Cardiac atrium fibroblast (primary cell): Measurements from ENCODE around the gene TRPM8.

DNA sequence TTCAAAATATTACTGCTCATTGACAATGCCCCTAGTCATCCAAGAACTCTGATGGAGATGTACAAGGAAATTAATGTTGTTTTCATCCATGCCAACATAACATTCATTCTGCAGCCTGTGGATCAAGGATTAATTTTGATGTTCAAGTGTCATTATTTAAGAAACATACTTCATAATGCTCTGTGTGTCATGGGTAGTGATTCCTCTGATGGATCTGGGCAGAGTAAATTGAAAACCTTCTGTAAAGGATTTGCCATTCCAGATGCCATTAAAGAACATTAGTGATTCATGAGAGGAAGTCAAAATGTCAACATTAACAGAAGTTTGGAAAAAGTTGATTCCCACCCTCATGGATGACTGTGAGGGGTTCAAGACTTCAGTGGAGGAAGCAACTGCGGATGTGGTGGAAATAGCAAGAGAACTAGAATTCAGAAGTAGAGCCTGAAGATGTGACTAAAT lies 45.0 kb upstream of the SNORC start:
- RAMPAGE, long total RNA = no peak

GRCh38 chr2:232875591-232875914 lies 5.5 kb downstream of the SNORC start:
- RAMPAGE, long total RNA = no peak

GRCh38 chr2:232901991-232902382 lies 31.9 kb downstream of the SNORC start:
- RAMPAGE, long total RNA = no peak

- RAMPAGE, long total RNA = no peak
Measured at GRCh38 chr2:233075937-233076385, 15.8 kb downstream of the INPP5D start.

GRCh38 chr2:233082618-233083114 lies 22.5 kb downstream of the INPP5D start:
- RAMPAGE, long total RNA = no peak

GRCh38 chr2:233086871-233087225 lies 26.7 kb downstream of the INPP5D start:
- RAMPAGE, long total RNA = no peak

- RAMPAGE, long total RNA = no peak
Measured at GRCh38 chr2:233099869-233100572, 39.9 kb downstream of the INPP5D start.

DNA sequence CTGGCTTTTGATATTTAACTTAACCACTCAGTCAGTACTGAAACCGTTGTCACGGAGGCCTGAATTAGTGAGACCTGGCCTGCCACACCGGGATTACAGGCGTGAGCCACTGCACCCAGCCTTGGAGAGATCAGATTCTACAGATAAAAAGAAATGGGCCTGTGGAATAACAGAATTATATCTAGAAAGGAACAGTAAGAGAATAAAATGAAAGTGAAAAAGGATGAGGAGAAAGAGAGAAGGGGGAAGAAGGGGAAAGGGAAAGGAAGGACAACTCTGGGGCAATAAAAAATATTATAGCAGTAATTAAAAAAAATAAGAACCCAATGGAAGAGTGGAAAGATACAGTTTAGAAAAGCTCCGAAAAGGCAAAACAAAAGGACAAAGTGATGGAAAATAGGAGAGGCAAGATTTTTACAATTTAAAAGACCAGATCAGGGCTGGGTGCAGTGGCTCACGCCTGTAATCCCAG lies 94.8 kb downstream of the INPP5D start:
- RAMPAGE, long total RNA = no peak

- RAMPAGE, long total RNA = no peak
Measured at GRCh38 chr2:233296969-233297504, 10.6 kb upstream of the SAG start.

GRCh38 chr2:233386230-233387200 lies 32.2 kb downstream of the DGKD start:
- RAMPAGE, long total RNA = no peak

DNA sequence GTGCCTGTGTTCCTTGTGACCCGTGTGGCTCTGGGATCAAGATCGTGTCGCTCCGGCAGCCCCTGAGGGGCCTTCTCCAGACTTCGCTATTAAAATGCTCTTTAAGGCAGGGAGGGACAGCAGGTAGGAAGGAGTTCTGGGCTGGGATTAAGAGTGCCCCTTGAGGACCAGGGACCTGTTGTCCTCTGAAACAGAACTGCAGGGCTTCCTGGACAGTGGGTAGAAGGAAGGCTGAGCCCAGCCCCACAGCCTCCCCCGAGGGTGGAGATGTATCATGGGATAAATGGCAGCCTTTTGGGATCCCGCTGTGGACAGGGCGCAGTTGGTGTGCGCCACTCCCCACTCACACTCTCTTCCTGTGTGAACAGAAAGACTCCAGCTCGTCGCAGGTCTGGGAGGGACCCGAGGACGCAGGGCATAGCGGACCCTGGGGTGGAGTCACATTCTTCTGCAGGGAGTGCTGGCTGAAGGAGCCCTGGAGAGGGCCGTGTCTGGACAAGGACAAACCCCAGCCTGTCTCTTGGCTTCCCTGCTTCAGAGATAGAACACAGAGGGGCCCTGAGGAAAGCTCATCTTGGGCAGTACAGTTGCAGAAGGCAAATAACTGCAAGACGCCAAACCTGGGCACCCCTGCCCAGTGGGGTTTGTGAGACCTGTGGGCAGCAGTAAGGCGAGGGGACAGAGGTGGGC lies 102.1 kb downstream of the USP40 start:
- RAMPAGE, long total RNA = no peak

DNA sequence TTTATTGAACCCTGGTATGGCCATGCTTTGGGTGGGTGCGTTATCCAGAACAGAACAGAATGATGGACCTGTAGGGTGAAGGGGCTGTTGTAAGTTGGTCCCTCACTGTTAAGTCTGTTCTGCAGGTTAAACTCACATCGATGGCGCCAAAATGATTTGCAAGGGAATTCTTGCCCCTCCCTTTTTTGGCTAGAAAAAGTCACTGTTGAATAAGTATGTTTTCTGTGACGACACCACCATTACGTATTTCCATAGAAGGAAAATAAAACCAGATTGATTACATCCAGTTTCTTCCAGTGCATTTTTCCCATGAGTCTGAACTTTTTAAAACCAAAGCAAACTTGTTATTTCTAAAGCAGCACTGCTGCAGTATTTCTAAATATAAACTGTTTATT lies 91.9 kb downstream of the USP40 start:
- RAMPAGE, long total RNA = no peak

DNA sequence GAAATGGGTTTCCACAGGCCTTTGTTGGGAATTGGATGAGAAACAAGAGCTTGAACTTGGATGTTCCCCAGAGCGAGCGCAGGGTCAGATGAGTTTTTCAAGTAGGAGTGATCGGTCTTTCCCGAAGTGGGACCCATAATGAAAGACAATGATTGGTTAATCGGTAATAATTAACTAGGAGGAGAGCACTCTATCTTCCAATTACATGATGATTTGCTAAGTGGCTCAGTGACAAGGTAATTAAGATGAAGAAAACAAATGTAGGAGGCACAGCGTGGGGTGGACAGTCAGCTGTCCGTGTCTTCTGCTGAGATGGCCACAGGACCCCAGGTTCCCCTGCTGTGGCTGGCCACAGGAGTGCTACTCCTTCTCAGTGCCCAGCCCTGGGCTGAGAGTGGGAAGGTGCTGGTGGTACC lies 13.2 kb upstream of the UGT1A1 start:
- RAMPAGE, long total RNA = no peak

DNA sequence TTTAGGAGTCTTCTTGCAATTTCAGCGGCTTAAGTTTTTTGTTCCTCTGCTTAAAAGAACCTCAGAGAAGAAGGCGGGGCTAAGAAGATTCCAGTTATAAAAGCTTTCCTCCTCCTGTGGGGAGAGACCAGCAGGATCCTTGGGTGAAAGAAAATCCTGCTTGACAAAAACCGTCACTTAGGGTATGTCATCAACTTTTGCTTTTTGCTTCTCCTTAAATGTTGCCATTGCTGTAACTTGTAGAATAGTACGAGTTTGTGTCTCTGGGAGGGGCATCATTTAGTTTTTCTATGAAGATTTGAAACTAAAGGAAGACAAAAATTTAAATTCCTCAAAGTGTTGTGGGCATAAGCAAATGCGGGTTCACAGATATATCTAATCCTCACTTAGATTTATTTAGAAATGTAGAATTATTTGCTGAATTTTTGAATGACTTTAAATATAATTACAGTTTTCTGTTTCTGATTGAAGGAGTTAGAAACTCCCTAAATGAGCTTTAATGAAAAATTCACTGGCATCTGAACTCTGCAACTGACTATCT lies at the start of gene TRPM8:
TRPM8 (plus strand) TSS at position 123 of the 541 bp plus-strand sequence.
- RAMPAGE, long total RNA = no peak

- RAMPAGE, long total RNA = no peak
Measured at GRCh38 chr2:234051685-234052184, 1.2 kb downstream of the SPP2 start.

GRCh38 chr2:234422892-234423260 lies 74.0 kb downstream of the ARL4C start:
- RAMPAGE, long total RNA = no peak

GRCh38 chr2:234437377-234438894 lies 58.9 kb downstream of the ARL4C start:
- RAMPAGE, long total RNA = no peak

GRCh38 chr2:234463908-234464630 lies 32.8 kb downstream of the ARL4C start:
- RAMPAGE, long total RNA = no peak

DNA sequence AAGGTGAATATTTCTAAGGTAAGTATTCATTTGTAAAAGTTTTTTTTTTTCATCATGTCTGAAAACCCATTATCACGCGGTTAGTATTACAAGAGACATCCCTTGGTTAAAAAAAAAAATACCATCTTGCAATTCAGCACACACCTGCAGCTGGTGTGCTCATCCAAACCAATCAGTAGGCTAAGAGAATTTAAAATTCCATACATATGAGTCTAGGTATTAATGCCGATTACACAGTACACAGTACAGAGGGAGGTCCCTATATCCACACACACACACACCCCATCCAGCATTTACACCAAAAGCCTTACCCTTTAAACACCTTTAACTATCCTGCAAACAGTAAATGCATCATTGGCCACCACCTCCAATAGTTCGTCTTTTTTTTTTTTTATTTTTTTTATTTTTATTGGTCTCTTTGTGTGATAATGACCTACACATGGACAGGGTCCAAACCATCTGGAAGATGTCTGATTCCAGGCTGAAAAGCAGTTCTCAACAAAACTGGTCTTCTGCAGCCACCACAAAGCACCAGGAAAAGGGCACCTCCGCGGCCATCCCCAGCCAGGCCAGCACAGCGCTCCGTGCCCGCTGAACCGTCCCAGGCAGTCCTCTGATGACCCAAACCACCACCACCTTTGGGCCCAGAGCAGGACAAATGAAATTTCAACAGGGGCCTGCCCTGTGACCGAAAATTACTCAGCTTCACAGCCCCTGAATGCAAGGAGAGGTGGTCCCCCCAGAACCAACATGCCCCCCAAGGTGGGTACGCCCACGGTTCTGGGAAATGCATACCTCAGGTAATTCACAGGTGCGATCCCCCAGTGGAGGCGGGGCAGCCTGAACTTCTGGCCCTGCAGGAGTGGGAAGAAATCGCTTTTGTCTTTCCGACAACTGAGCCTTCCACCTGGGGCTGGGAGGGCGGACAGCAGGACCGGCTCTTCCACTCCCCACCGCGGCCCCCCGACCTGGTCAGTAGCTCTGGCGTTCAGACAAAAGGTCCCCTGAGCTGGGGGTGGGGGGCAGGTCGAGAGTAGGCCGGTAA lies 1.8 kb downstream of the ARL4C start:
- RAMPAGE, long total RNA = no peak

DNA sequence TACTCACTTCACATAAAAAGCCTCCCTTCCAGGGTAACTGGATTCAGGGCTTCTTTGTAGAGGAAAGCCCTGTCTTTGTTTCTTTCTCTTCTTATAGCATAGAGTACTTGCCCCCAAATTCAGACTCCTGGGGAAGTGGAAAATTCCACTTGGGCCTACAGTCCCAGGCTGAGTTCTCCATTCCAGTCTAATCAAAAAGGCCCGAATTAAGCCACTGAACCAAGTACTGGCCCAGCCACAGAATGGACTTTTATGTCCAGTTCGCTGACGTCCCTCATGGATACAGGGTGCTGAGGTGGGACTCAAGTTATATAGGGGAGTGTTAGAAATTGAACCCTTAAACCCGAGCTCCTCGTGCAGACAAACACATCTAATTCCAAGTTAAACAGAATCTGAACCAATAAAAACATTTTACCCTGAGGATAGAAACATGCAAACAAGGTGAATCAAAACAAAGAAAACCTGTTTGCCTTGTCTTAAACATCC lies 136.7 kb upstream of the ARL4C start:
- RAMPAGE, long total RNA = no peak